Osteoblast (primary cell): Measurements from ENCODE around the genes RAB36 and GSTT2B.

GRCh38 chr22:22900734-22901492, 13.3 kb downstream of the IGLL5 start:
- CAGE, long polyA plus RNA = no peak
- RRBS = no CpG with 5 or more reads among the region's 16 CpGs

DNA sequence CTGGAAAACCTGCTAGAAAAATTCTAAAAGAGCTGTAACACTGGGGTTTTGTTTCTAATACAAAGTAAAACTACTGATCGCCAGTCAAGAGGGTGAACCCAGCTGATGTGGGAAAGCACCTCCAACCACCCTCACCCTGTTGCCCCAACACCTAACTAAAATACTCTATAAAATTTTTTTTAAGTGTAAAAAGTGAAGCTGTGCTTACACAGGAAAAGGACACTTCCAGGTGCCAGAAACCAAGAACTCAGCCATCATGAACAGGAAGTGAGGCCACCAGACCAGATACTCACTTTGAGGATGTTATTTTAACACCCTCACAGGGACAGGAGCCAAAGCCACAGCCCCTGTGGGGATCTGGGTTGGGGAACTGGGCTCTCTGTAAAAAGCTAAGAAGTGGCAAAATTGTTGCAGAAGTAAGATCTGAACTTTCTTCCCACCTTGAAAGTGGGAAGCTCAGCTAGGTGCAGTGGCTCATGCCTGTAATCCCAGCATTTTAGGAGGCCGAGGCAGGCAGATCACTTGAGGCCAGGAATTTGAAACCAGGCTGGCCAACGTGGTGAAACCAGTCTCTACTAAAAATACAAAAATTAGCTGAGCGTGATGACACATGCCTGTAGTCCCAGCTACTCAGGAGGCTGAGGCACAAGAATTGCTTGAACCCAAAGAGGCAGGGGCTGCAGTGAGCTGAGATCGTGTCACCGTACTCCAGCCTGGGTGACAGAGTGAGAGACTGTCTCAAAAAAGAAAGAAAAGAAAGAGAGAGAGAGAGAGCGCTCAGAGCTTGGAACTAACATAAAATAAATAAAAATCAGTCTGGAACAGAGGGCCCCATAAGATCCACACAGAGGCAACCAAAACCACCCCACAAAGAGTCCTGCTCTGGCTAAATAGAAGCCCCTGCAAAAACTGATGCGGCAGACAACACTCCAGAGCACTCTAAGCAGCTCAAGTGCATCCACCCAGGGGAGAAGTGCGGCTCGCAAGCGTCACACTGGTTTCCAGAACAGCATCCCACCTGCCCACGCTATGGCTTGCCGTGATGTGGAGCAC, 3.6 kb downstream of the RSPH14 start:
- CAGE, long polyA plus RNA = no peak
- RRBS = no CpG with 5 or more reads among the region's 13 CpGs

DNA sequence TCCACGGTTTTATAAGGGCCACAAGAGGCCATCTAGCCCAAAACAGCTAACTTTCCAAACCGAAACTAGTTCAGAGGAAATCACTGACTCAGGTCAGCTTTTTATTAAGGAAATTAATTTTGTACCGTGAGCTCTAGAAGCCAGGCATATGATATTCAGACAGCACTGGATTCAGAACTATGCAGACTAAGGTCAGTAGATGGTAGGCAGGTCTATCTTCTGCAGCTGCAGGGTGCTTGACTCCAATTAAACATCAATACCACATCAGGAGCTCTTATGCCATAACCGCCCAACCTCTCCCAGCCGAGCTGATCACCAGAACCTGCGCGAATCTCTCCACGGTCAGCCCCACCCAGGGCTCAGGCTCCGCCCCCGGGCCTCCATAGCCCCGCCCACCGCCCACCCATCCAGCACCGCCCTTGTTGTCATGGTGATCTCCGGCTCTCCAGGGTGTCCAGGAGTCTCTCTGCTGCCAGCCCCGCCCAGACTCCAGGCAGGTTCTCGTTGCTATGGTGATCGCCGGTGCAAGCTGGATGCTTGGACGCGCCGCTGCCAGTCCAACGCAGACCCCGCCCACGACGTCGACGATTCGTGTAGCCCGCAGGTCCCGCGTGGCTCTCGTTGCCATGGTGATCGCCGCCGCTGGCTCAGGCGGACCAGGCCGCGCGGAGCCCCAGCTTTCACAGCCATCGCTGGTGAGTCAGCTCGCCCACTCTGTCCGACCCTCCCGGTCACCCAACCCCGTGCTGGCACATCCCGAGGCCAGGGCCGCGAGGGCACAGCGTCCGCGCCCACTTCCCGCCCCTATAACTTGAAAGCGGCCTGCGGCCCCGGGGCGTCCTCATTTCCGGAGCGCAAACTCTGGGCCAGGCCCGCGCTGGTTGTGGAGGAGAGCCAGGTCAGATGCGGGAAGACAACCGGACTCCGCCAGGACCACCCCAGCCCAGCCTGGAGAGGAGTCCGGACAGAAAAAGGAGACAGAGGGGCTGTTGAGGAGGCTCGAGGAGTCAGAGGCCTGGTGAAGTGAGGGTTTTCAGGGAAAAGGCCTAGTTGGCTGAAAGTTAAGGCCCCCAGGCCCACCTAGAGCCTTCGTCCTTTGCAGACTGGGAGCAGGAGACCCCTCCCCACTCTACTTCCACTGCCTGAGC, at the start of gene RAB36:
Gene RAB36, plus strand, starts transcription at position 621 of the 1,148 bp plus-strand sequence.
- CAGE, long polyA plus RNA = no peak
- RRBS = 3% methylated on average over 23 of the region's 65 CpGs

DNA sequence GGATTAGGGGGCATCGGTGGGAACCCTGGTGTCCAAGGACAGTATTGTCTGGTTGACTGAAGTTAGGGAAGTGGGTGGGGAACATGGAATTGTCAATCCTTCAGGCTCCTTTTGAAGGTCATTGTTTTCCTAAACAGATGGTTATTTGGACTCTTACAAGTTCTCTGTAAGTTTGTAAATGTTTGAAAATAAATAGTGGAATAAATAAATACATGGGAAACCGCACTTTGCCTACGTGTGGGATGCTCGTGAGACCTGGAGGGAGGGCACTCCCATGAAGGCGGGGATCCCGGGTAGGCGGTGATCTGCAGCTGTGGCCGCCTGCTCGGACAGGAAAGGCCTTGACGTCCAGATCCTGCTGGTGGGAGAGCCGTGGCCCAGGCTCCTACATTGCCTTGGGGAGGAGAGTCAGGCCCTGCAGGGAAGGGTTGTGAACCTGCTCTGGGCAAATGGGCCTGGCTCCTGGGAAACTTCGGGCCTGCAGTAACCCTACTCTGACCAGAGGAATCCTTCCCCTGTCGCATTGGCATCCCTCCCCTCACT, 37.3 kb downstream of the BCR start:
- CAGE, long polyA plus RNA = no peak
- RRBS = no CpG with 5 or more reads among the region's 13 CpGs

GRCh38 chr22:23263584-23264561, 83.6 kb downstream of the BCR start:
- CAGE, long polyA plus RNA = no peak
- RRBS = no CpG with 5 or more reads among the region's 22 CpGs

DNA sequence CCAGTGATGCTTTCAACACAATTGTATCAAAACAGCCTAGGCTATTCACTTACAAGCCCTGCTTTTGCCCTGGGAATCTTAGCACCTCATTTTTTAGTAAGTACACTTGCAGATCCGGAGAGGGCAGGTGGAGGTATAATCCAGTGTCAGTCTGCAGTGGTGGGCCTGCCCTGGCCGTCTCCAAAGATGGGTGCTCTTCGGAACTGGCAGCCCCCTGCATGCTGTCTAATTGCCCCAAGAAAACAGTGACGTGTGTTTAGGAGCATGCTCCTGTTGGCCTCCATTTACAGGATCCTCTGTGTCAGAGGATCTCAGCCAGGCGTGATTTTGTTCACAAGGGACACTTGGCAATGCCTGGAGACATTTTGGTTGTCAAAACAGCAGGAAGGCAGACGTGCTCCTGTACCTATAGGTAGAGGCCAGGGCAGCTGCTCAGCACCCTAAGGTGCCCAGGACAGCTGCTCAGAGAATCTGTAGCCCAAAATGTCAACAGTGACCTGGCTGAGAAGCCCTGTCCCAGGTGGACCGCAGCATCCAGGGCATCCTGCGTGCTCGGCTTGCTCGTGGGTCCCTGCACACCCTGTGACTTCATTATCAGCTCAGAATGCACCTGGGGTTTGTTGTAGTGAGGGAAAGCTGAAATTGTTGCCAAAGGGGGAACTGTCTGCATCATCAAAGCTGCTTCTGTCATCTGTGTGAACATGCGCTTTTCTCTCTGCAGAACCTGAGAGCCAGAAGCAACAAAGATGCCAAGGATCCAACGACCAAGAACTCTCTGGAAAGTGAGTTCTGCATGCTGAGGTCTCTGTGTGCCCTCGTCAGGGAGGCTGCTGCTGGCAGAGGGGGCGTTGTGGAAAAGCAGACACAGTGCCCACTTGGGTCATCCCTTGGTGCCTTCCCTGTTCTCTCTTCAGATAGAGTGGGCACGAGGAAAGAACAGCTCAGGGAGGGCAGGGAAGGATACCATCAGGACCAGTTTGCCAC, 90.8 kb downstream of the BCR start:
- CAGE, long polyA plus RNA = no peak
- RRBS = no CpG with 5 or more reads among the region's 15 CpGs

DNA sequence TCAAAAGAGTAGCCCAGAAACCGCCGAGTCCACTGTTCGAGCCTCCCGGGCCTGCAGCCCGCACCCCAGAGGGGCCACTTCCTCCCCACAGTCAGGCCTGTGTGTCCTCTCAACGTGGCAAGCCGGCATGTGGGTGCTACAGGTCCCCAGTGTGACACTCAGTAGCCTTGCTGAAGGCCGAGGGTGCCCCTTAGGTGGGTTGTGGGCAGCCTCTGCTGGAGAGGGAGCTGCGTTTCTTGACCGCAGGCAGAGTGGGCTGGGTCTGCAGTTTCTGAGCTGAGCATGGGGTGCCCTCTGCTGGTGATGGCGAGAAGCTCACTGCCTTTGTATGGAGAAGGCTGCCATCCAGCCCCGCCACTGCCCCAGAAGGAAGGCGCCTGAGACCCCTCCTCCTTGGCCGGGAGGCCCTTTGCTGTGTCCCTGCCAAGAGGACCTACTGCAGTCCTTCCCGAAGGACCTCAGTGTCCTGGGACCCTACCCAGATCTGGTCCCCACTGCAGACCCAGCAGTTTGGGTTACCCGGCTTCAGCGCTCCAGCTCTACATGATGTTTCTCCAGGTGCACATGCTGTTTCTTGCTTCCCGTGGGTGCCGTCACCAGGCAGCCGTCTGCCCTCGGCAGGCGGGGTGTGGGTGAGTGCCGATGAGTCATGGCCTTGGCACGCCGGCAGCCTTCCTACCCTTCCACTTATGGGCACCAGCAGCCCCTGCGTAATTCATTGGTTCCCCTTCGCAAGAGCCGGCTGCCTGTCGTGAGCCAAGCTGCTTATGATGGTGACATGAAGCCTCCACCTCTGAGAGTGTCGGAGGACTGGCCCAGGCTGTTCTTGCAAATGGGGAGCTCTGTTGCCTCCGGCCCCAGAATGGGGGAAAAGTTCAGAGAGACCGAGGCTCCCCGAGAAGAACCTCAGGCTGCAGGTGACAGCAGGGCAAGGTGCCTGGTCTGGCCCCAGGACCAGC, 101.7 kb downstream of the BCR start:
- CAGE, long polyA plus RNA = no peak
- RRBS = 35% methylated on average over 10 of the region's 33 CpGs

DNA sequence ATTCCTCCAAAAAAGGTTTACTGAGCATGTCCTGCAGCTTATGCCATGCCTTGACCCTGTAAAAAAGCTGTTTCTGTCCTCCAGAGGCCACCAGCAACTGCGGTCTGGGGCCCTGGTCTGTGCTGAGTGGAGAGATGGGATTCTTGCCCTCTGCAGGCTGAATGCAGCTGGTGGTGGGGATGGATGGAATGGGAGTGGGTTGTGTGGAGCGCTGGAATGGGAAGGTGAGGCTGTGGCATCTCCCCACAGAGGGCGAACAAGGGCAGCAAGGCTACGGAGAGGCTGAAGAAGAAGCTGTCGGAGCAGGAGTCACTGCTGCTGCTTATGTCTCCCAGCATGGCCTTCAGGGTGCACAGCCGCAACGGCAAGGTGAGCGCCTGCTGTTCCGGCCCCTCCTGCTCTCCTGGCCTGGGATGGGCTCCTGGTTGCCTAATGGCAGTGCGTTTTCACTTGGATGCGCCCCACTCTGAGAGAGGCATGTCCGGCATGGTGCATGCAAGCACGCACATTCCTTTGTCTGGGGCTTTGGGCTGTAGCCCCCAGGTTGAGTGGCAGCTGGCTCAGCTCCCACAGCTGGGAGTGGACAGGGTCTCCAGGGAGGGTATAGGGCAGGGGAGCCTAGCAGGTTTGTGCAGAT, 106.7 kb downstream of the BCR start:
- CAGE, long polyA plus RNA = no peak
- RRBS = 100% methylated on average over 2 of the region's 13 CpGs

DNA sequence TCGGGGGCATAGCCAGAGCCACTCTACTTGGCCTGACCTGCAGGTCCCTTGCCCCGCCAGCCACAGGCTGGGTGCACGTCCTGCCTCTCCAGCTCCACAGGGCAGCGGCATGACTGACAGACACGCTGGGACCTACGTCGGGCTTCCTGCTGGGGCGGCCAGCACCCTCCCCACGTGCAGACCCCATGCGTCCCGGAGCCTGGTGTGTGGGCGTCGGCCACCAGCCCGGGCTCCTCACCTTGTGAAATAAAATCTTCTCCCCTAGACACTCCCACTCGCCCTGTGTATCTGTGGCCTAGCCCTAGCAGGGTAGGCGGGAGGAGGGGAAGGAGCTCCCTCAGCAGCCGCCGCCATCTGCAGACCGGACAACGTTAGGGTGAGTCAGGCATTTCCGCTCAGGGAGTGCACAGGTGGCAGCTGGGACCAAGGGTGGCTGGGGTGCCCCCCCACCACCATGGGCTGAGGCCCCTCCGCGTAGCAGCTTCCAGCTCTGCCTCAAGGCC, 119.5 kb downstream of the IGLL1 start:
- CAGE, long polyA plus RNA = no peak
- RRBS = no CpG with 5 or more reads among the region's 23 CpGs

DNA sequence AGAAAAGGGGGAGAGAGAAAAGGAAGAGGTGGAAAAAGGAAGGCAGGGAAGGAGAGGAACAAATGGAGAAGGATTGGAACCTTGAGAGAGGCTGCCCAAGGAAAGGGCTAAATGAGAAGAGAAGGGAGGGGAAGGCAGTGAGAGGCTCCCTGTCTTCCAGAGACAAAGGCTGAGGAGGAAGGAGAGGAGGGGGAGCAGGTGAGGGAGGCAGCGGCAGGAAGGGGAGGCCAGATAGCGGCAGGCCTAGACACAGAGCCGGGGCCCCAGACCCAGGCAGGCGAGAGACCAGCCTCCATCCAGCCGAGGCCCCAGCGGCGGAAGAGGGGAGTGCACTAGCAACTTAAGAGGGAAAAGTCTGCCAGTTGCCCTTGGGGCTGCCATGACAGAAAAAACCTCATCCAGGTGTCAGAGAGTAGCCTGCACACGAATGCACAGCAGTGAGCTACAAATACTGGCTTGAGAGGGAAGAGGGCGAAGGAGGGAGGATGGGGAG, 46.8 kb downstream of the IGLL1 start:
- CAGE, long polyA plus RNA = no peak
- RRBS = no CpG with 5 or more reads among the region's 9 CpGs

- CAGE, long polyA plus RNA = no peak
- RRBS = no CpG with 5 or more reads among the region's 14 CpGs
Measured at GRCh38 chr22:23591107-23591902, 11.2 kb upstream of the IGLL1 start.

DNA sequence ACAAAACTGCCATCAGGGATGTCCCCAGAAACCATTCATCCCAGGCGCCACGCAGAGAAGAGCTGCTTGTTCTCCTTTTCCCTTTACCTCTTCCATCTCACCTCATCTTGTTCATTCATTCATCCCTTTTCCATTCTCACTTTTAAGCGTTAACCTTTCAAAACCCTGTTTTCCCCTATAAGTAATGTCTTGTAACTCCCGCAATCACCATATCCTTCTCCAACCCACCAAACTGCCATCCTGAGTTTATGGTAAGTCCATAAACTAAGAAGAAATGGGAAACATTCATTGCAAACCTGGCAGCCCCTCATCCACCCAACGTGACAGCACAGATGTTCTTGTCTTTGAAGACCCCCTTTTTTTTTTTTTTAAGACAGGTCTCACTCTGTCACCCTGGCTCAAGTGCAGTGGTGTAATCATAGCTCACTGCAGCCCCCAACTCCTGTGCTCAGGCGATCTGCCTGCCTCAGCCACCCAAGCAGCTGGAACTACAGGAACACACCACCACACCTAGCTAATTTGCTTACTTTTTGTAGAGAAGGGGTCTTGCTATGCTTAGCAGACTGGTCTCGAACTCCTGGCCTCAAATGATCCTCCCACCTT, 26.7 kb upstream of the DRICH1 start:
- CAGE, long polyA plus RNA = no peak
- RRBS = no CpG with 5 or more reads among the region's 7 CpGs

- CAGE, long polyA plus RNA = no peak
- RRBS = no CpG with 5 or more reads among the region's 7 CpGs
Measured at GRCh38 chr22:23715379-23715738, 24.5 kb downstream of the RGL4 start.

DNA sequence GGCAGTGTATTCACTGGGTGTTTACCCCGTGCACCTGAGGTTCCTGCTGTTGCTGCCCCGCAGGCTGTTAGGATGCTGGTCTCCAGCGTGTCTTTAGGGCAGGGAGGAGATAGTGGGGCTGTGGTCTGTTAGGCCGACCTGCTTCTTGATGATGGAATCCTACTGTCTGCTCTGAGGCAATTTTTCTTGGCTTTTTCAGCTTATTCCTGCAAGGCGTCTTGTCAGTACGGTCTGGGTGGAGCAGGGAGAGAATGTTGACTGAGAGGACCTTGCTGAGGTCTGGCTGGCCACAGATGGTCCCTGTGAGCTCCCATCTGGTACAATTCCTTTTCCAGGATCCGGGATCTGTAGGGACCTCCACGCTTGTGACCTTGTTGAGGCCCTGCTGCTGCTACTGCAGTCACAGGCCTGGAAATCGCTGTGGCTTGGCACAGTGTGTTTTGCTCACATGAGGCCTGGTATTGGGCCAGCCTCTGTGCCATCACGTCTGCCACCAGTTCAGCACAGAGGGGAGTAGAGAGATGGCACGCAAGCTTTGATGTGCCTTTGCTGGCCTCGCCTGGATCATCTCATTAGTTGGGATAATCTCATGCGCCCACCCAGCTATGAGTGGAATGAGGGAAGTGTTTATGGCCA, 22.8 kb downstream of the DERL3 start:
- CAGE, long polyA plus RNA = no peak
- RRBS = no CpG with 5 or more reads among the region's 13 CpGs

GRCh38 chr22:23906727-23907703, 12.8 kb downstream of the MIF start:
- CAGE, long polyA plus RNA = no peak
- RRBS = no CpG with 5 or more reads among the region's 20 CpGs

DNA sequence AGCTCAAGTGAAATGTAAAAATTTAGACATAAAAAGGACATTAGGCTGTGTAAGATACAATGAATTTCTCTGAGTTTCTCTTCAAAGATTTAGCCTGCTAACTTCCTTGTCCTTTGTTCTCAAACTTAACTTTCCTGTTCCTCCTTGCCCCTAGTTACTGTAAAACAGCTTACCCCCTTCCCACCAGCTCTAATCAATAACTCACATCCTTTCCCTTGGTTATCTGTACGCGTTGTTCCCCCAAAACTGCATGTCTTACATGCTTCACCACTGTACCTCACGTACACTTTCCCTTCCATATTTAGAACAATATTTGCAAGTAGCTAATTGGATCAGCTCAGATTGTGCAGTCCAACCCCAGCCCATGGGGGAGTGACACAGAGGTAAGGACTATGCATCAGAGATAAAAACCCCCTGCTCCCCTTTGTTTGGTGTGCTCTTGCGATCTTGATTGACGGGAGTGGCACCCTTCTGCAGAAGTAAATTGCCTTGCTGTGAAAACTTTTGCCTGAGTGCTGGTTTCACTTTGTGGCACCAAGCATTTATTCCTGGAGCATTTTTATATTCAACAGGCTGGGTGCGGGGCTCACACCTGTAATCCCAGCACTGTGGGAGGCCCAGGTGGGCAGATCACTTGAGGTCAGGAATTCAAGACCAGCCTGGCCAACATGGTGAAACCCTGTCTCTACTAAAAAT, 30.9 kb downstream of the MIF start:
- CAGE, long polyA plus RNA = no peak
- RRBS = no CpG with 5 or more reads among the region's 6 CpGs

DNA sequence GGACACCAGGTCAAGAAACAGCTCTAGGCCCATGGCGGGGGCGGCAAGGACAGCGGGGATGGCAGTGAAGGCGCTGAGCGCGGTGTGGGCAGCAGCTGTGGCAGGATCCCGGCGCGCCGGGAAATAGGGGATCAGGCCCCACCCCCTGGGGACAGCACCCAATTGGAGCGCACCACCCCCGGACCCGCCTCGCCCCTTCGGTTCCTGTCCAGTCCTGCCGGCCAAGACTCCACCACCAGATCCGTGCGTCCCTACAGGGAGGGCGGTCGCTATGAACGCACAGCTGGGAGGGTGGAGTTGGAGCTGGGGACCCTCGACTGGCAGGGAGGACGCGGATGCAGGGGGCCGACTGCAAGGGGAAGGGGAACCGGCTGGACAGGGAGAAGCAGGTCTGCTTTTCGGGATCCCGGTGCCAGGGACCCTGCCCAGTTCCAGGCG, at the start of gene GSTT2B:
Gene GSTT2B, minus strand, starts transcription at position 97 of the 438 bp plus-strand sequence.
- CAGE, long polyA plus RNA = no peak
- RRBS = no CpG with 5 or more reads among the region's 29 CpGs

DNA sequence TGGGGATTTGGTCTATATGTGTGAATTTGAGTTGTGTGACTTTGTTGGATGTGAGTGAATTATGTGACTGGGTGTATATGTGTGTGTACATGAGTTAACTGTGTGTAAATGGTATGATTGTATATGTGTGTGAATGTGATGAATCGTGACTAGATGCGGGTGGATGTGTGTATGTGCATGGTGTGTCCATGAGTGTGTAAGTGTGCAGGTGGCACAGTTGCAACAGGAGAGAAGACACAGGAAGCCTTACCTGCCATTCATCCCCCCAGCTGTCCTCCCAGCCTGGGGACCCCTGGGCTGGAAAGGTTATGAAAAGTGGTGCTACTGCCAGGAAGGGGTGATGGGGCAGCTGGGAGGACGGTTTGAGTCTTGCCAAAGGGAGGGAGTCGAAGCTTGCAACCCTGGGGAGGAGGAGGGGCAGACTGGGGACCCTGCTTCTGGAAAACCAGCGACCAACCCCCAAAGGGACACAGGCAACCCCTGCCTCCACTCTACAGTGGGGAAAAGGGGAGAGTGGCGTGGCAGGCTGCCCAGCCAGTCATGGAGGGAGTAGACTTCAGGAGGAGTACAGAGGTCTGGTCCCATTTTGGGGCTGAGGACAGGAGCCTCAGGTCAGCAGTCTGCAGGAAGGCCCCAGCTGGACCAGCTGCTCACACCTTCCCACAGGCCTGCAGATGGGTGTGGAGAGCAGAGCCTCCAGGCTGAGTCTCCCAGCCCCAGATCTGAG, 3.5 kb downstream of the DDT start:
- CAGE, long polyA plus RNA = no peak
- RRBS = no CpG with 5 or more reads among the region's 6 CpGs

DNA sequence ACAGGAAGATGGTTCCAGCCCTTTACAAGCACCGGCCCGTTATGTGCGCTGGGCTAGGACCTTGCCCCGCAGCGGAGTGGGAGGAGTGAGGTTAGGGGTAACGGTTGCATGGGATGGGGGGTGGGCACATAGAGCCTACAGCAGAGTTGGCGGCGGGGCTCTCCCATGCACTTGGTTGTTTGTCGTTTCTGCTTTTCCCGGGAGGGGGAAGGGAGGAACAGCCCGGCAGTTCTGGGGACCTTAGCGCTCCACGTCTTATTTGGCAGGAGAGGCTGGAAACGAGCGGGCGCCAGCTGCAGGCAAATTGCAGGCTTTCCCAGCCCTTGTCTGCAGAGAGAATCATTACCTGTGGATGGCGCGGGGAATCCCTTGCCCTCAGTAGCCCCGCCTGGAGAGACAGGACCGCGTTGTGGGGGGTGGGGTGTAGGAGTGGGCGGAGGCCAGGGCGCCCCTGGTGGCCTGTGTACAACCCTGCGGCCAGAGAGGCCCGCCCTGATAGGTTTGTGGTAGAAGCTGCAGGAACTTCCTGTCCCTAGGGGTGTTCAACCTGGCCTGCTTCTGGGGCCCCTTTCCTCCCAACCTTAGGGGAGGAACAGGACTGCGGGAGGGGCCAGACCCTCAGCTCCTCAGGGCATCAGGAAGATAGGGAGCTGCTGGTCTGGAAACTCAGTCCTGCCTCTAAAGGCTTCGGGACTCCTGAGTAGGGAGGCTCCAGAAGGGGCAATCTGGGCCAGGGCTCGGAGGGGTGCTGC, 24.5 kb upstream of the SUSD2 start:
- CAGE, long polyA plus RNA = no peak
- RRBS = 3% methylated on average over 1 of the region's 28 CpGs

DNA sequence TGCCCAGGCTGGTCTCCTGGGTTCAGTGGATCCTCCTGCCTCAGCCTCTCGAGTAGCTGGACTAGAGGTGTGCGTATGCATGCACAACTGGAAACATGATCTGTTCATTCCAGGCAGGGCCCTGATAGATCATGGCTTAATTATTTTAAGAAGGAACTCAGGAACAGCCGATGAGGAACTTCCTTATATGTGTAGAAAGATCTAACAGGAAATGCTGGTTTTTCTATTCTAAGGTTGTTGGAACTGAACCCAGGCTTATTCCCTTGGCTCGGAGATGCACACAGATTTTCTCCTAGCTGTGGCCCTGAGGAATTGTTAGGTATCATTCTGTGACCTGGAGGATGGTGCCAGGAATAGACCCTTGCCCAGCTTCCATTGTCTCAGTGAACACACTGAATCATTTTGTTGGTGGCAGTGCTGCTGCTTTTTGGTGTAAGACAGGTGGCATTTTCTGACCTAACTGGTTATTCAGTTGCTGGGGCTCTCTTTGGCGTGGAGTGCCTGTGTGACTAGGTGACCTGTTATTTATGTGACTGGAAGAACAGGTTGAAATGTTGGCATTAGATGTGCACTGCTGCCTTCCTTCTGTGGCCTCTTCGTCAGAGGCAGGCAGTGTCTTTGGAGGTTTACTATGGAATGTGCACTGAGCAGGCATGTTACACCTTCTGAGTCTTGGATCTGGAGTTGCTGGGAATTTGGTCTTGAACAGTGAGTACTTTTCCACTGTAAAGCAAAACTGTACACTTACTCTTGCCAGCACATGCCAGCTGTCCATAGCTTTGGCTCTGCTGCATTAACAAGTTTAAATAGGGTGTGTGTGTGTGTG, 32.6 kb downstream of the SPECC1L start:
- CAGE, long polyA plus RNA = no peak
- RRBS = no CpG with 5 or more reads among the region's 6 CpGs